HL-60 (cell line): ENCODE measurements around a stretch of chr3.

GRCh38 chr3:62607589-62608266, 234.4 kb upstream of the FEZF2 start:
- RRBS = no CpG with 5 or more reads among the region's 4 CpGs

- RRBS = no CpG with 5 or more reads among the region's 5 CpGs
Observed at GRCh38 chr3:63923299-63924109, 59.8 kb downstream of the ATXN7 start.

DNA sequence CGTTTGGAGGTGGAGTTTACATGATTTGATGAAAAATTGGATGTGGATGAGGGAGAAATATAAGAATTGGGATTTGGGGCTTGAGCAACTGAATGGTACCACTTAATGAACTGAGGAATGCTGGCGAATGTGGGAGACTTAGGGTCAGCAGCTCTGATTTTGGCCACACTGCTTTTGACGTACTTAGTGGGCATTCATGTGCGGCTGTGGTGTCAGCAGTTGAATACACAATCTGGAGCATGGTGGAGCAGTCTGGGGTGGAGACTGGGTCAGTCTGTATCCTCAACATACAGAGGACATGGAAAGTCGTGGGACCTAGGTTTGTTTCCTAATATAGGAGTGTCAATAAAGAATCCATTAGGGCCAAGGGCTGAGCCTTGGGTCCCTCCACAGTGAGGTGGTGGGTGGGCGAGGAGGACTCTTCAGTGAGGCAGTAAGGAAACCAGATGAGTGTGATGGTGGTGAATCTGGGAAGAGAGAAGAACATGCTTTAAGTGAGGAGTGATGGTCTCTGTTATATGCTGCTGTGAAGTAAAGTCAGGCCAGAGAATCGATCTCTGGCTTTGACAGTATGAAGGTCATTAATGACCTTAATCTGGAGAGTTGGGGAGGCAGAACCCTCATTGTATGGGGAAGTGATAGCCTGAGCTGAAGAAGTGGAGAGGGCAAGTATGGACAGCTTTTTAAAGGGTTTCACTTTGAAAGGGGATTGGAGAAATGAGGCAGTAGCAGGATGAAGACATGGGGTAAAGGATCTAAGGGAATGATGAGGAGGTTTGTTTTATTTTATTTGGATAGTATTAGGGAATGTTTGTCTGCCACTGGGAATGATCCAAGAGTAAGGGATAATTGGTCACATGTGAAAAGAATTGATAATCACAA, 60.7 kb downstream of the ATXN7 start:
- RRBS = no CpG with 5 or more reads among the region's 7 CpGs

DNA sequence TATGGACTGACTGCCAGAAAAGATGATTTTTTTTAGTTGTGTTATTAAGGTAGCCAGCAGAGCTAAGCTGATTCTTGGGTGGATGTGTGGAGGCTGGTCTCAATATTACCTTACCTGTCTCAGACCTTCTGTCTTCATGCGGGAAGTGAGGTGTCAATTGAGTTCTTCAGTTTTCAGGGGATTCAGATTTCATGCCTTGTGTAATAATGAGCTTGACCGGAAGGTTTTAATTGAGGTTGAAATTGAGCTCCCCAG, 54.7 kb downstream of the PSMD6 start:
- RRBS = no CpG with 5 or more reads among the region's 2 CpGs

- RRBS = no CpG with 5 or more reads among the region's 11 CpGs
Observed at GRCh38 chr3:63999334-64000210, 23.7 kb downstream of the PSMD6 start.

DNA sequence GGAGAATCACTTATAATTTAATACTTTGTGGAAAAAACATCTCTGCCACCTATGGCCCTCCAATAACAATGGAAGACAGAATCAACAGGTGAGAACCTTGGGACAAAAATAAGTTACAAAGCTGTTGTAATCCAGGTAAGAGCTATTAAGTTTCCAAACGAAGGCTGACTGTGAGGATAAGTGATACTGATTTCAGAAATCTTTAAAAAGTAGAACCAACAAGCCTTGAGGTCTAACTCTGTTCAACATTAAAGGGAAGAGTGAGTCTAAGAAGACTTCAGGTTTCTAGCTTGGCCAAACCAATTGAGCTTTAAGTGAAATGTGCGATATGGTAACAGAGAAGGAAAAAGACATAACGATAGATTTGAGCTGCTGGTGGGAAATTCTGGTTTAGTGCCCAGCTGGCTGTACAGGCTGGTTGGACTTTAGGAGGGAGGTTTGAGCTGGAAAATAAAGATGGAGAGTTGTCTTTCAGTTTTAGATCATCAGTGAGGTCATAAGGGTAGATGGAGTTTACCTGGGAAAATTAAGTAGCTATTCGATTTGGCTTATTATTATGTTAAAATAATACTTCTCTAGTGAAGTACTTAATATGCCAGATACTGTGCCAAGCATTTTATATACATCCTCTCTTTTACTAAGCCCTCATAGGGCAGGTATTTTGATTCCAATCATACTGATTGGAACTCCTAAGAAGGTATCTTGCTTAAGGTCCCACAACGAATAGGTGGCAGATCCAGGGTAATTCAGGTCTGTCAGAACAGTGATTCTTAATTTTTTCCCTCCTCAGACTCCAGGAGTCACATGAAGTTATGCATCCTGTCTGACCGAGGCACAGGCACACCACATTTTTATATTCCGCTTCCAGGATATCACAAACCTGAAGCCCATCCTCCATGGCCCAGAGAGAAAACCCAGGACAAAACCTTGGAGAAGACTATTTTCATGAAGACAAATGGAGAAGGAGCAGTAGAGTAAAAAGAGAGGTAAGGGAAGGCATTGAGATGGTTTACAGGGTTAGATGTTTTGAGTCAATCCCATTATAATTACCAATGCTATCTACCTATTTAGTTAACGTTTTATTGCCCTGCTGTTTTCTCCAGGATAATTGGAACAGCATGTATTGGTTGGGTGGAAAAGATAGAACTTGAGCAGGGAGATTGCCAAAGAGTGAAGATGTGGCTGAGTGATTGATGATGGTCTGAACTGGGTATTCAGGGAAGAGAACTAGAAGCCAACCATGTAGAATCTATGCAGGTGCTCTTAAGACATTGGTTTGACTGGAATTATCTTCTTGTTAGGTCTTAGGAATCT, 17.8 kb downstream of the PSMD6 start:
- RRBS = no CpG with 5 or more reads among the region's 8 CpGs

- RRBS = no CpG with 5 or more reads among the region's 7 CpGs
Observed at GRCh38 chr3:64163794-64164251, 61.4 kb downstream of the PRICKLE2 start.

- RRBS = no CpG with 5 or more reads among the region's 8 CpGs
Observed at GRCh38 chr3:64188918-64189658, 36.2 kb downstream of the PRICKLE2 start.

- RRBS = no CpG with 5 or more reads among the region's 15 CpGs
Observed at GRCh38 chr3:64326918-64328030, 102.0 kb upstream of the PRICKLE2 start.

GRCh38 chr3:64444581-64445976, 219.8 kb upstream of the PRICKLE2 start:
- RRBS = 29% methylated on average over 68 of the region's 106 CpGs

DNA sequence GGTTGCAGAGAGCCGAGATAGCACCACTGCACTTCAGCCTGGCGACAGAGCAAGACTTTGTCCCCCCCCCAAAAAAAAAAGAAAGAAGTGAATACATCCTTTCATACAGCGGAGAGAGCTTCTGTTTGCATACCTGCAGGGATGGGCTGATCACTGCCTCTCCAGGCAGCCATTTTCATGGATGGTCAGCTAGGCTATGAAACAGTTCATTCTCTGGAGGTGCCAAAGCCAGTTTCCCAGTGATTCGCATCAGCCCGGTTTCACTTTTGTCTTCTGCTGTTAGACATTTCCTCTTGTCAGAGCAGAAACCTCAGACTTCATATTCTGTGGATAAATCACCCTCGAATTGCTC, 225.7 kb downstream of the ADAMTS9 start:
- RRBS = no CpG with 5 or more reads among the region's 6 CpGs

DNA sequence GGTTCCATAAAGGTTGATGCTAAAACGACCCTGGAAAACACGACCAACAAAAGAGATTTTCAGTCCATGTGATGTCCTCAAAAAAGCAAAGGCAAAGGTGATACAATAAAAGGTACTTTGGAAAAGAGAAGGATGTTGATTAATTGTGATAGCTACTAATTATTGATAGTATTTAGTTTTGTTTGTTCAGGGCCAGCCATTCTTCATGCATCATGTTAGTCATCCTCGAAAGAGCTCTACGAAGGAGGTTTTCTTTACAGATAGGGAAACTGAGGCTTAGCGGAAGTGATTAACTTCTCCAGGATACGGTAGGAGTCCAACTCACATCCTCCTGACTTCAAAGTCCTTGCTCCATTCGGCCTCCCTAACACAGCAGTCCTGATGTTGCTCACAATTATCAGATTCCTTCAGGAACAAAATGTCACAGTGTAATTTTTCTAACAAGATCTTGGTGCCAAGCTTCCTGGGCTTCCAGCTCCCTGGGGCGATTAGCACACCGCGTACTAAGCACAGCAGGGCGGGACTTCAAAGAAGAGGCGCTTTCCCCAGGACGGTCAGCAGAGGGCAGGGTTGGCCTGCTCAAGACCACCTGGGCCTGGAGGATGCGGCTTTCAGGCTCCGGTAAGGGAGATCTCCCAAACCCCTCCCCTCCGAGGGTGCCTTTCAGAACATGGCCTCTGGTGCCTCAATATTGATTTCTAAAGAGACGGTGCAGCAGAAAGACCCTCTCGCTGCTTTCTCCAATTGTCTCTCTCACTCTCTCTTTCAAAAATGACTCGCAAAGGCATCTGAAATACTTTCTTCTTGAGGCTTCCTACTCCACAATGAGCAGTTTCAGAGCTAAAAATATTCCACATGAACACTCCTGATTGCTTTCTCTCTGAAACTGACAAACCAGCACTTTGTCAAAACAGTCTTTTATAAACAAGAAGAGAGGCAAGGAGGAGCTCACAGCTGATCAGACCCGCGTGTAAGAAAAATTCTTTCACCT, 154.3 kb downstream of the ADAMTS9 start:
- RRBS = no CpG with 5 or more reads among the region's 21 CpGs

DNA sequence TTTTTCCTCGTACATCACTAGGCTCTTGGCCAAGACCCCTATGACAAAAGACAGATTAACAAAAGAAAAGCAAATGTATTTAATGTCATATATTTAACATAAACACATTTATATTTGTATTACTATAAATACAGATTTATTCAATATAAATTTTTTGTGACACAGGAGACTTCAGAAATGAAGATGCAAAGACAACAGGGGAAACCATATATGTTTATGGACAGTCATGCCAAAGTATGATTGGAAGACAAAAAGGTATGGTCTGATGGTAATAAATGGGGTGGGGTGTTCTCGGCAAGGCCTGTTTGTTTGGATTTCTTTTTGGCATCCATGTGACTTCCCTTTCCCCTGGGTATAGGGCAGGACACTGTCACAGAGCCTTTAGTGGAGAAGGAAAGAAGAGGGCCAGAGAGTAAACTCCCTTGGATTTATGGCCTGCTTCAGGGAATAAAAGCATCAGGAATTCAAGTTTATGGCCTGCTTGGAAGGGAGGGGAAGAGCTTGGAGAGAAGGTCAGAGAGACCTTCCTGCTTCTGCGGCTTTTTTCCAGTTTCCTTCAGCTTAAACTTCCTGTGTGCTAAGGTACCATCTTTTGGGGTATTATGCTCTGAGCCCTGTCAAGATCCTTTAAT, 179.3 kb upstream of the ADAMTS9 start:
- RRBS = no CpG with 5 or more reads among the region's 3 CpGs

- RRBS = no CpG with 5 or more reads among the region's 10 CpGs
Observed at GRCh38 chr3:64956882-64957446, 269.2 kb upstream of the ADAMTS9 start.

GRCh38 chr3:65170458-65171177, 482.8 kb upstream of the ADAMTS9 start:
- RRBS = no CpG with 5 or more reads among the region's 12 CpGs

DNA sequence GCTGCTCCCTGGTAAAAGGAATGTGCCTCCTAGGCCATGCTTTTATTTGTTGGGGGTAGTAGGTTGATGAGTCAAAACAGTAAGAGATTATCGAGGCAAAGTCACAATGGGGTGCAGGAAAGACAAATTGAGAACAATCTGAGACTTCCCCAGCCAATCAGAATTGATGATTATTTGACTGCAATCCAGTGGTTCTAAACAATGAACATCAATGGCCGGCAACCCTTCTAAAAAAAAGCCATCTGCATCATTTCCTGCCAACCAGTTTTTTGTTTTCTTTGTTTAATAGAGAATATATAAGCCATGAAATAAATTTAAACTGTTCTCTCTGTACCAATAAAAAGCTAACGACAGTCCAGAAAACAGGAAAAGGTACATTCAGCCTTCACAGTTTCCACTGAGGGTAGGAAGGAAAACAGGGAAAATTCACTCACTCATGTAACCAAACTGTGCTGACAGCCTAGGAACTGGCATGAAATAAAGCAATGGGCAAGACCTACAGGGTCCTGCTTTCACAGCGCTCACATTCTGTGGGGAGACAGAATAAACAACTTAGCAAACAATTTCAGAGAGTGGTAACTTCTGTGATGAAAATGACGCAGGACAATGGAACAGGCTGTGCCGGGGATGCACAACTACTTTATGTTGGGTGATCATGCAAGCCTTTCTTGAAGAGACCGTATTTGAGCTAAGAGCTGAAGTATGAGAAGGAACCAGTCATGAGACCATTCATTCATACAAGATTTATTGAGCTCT, 630.1 kb downstream of the MAGI1 start:
- RRBS = no CpG with 5 or more reads among the region's 7 CpGs

DNA sequence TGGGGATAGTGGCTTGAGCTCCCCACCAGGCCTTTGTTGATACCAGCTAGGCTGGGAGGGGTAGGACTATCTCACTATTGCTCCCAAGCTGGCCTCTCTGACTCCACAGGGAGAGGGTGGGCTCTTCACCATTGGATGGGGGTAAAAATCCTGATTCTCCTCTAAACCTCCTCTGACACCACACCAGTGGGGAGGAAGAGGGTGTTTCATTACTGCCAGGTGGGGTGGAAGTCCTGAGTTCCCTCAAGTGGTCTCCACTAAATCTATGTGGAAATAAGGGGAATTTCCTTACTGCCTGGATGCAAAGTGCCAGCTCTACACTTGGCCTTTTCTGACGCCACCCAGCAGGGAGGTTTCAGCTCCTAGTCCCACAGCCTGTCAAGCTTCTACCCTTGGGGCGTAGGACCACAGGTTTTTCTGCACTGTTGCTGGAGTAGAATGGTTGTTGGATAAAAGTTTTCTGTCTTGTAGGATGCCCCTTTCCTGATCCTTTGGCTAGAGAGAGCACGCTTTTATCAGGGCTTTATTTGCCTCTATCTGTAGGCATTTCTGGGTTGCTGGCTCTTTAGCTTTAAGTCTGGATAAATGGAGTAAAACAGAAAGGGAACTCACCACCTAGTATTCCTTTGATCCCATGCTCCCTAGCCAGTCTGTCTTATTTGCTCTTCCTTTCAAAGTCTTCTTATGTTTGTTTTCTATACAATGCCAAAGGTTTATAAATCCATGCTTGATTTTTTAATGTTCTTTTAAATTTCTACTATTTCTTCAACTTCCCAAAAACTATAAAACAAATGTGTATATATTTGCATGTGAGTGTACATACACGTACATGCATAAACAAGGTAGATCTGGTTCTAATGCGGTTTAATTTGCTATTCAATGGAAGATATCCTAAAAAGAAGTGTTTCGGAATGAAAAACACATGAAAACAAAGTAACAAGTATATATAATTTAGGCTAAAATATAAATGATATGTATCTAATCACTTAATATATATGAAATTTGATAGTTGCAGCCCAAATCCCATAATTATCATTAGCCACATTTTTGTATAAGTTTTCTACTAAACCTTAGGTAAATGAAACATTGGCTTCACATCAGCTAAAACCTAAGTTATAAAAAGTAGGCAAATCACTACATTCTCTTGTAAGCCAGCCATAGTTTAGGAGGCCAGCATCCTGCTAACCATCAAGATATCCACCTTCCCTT, 571.8 kb downstream of the MAGI1 start:
- RRBS = no CpG with 5 or more reads among the region's 6 CpGs

DNA sequence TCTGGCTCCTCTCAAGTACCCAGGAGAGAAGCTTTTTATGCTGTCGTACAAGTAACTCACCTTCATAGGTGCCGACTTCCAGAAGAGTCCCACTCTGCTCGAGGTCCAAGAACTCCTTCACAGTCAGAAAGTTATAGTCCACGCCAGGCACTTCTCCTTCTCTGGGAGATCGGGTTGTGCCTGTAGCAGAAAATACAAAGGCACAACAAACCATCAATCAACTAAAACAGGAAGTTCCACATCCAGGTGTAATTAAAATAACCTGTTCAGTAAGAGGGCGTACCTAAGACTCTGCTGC, 545.3 kb downstream of the MAGI1 start:
- RRBS = no CpG with 5 or more reads among the region's 6 CpGs

GRCh38 chr3:65807121-65807643, 231.5 kb downstream of the MAGI1 start:
- RRBS = no CpG with 5 or more reads among the region's 6 CpGs

- RRBS = no CpG with 5 or more reads among the region's 1 CpG
Observed at GRCh38 chr3:65862347-65863107, 176.2 kb downstream of the MAGI1 start.